Right ventricle myocardium (tissue), 1 donor: Measurements from ENCODE around the gene PDIA3.

DNA sequence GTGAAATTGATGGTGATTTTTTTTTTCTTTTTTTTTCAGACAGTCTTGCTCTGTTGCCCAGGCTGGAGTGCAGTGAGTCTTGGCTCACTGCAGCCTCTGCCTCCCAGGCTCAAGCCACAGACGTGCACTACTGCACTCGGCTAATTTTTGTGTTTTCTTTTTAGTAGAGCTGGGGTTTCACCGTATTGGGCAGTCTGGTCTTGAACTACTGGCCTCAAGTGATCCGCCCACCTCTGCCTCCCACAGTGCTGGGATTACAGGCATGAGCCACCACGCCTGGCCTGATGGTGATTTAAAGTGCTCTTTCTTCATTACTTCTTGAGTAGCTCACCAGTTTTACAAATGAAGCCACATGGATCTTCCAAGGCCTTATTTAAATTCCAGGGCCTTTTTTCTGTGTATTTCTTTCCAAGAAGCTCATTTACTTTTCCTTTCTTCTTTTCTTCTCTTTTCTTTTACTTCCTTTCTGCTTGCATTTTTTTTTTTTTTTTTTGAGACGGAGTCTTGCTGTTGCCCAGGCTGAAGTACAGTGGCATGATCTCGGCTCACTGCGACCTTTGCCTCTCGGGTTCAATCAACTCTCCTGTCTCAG lies 9.7 kb downstream of the SNAP23 start:
- PRO-cap, 2 experiments, result no peak in any of the 2 experiments

DNA sequence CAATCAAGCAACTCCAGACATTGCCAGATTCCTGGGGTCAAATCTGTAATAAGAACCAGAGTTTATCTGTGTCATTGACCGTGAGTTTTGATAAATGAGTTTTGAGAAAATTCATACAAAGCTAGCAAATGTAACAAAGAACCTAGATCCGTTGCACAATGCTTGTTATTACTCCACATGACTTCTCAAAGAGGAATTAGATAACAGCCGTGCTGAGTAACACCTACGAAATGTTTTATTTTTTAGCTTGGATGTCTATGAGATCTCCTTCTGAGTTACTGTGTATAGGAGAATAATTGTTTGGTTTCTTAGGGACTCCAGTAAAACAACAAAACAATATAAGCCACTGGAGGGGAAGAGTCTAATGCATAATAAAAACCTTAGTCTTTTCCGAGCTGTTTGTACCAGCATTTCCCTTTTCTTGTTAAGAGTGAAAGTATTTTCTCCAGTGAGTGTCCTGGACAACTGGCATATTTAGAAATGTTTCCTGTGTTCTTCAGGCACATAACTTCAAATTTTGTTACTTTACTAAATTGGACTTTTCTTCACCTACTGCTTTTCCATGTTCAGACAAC lies 15.6 kb downstream of the SNAP23 start:
- PRO-cap, 2 experiments, result no peak in any of the 2 experiments

DNA sequence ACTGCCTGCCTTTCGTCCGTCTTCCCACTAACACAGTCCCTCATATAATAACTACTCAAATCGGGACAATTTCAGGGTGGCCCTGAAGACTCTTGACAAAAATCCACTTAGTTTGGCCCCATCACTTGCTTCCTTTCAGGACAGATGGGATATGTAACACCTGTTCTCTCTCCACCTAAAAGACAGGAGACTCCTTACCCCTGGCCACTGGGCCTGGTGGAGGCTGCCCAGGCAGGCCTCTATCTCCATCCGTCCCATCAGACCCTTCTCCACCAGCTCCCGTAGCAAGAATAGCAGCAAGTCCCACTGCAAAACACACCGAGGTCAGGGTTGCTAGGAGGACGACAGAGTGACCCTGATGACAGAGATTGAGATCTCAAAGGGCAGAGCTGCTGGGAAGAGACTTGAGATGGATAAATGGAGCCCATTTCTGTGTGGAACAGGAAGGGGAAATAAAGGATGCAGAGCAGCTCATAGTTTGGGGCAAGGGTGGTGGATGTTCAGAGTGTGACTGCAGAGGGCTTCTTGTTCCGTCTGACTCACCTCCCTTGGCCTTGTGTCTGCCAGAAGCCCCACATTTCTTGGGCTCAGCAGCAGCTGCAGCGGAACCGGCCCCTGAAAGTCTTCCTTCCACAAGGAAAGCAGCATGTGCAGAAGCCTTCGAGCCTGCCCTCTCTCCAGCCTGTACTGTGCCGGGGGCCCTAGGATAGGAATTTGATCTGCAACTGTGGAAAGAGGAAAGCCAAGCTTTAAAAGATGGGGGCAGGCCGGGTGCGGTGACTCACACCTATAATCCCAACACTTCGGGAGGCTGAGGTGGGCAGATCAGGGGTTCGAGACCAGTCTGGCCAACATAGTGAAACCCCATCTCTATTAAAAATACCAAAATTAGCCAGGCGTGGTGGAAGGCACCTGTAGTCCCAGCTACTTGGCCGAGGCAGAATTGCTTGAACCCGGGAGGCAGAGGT lies 11.7 kb downstream of the CDAN1 start:
- PRO-cap, 2 experiments, result no peak in any of the 2 experiments

DNA sequence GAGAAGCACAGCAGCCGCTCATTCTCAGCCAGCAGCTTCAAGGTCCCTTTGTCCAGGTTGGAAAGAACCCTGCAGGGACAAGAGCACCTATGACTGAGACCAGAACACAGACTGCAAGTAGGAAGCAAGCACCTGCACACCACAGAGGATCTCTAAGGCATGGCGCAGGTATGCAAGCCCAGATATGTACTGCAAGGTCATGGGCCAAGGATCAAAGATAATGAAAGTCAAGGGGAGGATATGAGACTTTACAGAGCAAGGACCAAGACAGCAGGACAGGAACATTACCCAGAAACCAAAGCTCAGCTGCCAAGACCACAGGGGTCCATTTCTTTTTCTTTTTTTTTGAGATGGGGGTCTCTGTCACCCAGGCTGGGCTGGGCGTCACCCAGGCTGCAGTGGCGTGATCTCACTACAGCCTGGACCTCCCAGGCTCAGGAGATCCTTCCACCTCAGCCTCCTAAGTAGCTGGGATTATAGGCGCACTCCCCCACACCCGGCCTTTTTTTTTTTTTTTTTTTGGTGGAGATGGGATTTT lies 2.6 kb downstream of the CDAN1 start:
- PRO-cap, 2 experiments, result no peak in any of the 2 experiments

DNA sequence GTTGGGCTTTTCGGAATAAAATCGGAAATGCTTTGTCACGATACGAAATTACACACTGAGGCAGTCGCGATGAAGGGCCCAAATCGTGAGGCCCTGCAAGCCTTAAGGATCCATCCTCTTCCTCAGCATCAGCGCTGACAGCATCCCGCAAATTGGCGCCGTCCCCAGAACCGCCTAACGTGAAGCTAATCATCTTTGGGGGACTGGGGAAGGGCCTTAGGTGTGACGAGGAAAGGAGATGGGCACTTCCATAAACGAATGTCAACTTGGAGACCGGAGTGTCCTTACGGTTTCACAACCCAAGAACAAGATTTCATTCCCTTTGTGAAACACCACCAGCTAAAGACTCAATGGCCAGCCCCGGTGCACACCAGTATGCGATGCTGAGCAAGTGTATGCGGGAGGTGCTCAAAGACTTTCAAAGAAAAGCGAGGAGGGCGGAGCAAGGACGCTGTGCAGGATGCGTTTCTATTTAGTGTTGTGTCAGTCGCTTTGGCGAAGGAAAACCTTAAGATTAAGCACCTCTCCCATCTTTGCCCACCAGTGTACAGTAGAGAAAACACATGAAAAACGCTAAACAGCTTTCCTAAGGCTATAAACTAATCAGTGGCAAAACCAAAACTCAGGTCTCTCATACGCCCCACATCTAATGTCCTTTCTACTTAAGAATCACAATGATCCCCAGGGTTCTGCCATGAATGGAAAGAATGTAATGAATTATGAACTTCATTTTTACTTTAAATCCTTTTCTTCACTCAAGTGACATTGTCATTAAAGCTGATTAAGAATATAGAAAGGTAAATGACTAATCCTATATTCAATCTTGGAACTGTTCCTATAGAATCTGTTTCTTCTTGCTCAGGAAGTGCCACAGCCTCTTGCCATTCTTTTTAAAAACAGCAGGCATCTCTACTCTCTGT lies 906 bp upstream of the TTBK2 start:
- PRO-cap, 2 experiments, result no peak in any of the 2 experiments

- PRO-cap, 2 experiments, result no peak in any of the 2 experiments
These were observed 90.3 kb downstream of the UBR1 start for GRCh38 chr15:43015550-43015950.

DNA sequence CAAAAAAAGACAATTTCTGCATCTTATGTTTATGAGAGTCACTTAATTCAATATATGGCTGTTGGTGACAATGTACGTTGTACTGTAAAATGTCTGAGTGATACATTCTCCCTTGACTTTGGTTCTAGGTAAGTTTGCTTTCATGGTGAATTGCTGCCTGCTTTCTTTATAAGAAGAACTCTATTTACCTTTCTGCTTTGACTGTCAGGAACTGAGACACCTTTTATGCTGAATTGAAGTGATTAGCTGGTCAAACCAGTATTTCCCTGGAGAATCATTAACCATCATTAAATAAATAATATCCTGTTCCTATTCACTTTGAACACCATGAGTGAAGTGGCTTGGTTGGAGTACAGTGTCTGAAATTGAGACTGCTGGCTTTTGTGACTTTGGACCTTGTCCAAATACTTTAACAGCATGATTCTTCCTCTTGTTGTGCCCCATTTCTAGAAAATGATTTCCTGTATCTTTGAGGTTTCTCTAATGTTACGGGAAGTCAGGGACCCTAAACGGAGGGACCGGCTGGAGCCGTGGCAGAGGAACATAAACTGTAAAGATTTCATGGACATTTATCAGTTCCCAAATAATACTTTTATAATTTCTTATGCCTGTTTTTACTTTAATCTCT lies 5.6 kb upstream of the TMEM62 start:
- PRO-cap, 2 experiments, result no peak in any of the 2 experiments

- PRO-cap, 2 experiments, result no peak in any of the 2 experiments
These were observed 7.7 kb downstream of the ADAL start for GRCh38 chr15:43338120-43338548.

GRCh38 chr15:43352811-43353152 lies 18.1 kb downstream of the ZSCAN29 start:
- PRO-cap, 2 experiments, result peak in 2 of 2 experiments; most common plus-strand start chr15:43352977 (in 2)

DNA sequence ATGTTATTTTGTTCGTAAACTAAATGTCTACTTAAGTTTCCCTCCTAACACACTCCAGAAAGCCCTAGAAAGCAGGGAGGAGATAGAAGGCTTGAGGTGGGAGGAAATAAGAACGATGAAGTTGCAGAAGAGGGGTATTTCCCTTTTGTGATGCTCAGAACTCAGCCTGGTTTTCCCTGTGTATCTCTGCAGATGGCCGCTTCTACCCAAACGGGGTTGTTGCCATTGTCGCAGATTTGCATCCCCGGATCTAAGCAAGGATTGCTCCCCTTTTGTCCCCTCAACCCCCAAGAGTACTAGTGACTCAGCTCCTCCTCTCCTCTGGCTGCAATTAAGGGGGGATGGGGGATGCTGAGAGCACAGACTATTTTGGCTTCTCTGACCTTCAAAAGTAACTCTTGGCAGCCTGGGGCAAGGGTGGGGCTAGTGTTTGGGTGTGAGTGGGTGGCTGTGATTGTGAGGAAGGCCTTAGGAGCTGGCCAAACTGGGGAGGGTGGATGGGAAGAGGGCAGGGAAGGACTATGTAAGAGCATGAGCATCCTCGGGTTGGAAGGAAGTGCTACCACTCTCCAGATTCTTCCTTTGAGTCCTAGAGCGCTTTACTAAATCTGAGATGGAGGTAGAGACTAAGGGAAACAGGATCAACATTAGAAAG lies 1.3 kb upstream of the MAP1A start:
- PRO-cap, 2 experiments, result peak in 1 of 2 experiments; most common plus-strand start position 482 of the sequence (in 1); most common minus-strand start position 295 of the sequence (in 1)

GRCh38 chr15:43745997-43746957 lies at the start of gene PDIA3:
Gene PDIA3 (plus strand): TSS chr15:43746438.
- PRO-cap, 2 experiments, result peak in 2 of 2 experiments; most common plus-strand start chr15:43746438 (in 2); most common minus-strand start chr15:43746264 (in 2)

GRCh38 chr15:43748408-43748741 lies 2.1 kb downstream of the PDIA3 start:
- PRO-cap, 2 experiments, result no peak in any of the 2 experiments

GRCh38 chr15:43817075-43817683 lies 7.3 kb downstream of the MFAP1 start:
- PRO-cap, 2 experiments, result no peak in any of the 2 experiments

- PRO-cap, 2 experiments, result peak in 2 of 2 experiments; most common minus-strand start chr15:43876273 (in 2)
These were observed 49.3 kb downstream of the WDR76 start for GRCh38 chr15:43875942-43876631.

- PRO-cap, 2 experiments, result no peak in any of the 2 experiments
These were observed 53.9 kb downstream of the WDR76 start for GRCh38 chr15:43880605-43881236.

- PRO-cap, 2 experiments, result no peak in any of the 2 experiments
These were observed 990 bp downstream of the PATL2 start for GRCh38 chr15:44710031-44710635.

- PRO-cap, 2 experiments, result no peak in any of the 2 experiments
These were observed 2.1 kb downstream of the B2M start for GRCh38 chr15:44713298-44713980.

DNA sequence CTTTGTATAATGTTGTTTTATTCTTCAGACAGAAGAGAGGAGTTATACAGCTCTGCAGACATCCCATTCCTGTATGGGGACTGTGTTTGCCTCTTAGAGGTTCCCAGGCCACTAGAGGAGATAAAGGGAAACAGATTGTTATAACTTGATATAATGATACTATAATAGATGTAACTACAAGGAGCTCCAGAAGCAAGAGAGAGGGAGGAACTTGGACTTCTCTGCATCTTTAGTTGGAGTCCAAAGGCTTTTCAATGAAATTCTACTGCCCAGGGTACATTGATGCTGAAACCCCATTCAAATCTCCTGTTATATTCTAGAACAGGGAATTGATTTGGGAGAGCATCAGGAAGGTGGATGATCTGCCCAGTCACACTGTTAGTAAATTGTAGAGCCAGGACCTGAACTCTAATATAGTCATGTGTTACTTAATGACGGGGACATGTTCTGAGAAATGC lies 5.4 kb downstream of the B2M start:
- PRO-cap, 2 experiments, result no peak in any of the 2 experiments

DNA sequence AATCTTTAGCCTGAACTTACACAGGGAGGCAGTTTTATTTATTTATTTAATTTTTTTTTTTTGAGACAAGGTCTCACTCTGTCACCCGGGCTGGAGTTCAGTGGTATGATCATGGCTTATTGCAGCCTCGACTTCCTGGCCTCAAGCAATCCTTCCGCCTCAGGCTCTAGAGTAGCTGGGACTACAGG lies 8.5 kb downstream of the B2M start:
- PRO-cap, 2 experiments, result no peak in any of the 2 experiments

DNA sequence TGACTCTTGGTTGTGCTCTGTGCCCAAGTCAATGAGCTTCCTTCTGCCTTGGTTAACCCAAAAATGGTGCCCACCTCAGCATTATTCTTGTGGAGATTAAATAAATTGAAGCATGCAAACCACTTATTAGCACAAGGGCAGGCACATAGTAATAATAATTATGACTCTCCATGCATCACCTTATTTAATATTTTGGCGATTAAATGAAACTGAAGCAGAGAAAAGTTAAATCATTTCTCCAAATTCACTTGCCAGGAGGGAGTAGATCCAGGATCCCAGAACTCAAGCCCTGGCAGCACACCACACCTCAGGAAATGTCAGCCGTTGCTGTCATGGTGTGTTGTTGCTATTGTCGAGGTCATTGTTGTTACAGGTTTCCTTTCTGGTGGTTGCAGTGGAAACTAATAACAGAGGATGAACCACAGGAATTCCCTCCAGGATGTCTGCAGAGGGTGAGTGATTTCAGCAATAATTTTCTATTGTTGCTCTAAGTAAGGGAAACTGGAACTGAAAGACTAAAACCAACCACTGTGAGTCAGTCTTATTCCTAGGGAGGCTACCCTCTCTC lies 102.4 kb downstream of the TRIM69 start:
- PRO-cap, 2 experiments, result no peak in any of the 2 experiments